Hair follicle dermal papilla cell (primary cell): ENCODE data around the gene SVEP1.

GRCh38 chr9:109728990-109729363 lies 51.0 kb upstream of the PALM2AKAP2 start:
- CAGE, long polyA plus RNA, result no peak

DNA sequence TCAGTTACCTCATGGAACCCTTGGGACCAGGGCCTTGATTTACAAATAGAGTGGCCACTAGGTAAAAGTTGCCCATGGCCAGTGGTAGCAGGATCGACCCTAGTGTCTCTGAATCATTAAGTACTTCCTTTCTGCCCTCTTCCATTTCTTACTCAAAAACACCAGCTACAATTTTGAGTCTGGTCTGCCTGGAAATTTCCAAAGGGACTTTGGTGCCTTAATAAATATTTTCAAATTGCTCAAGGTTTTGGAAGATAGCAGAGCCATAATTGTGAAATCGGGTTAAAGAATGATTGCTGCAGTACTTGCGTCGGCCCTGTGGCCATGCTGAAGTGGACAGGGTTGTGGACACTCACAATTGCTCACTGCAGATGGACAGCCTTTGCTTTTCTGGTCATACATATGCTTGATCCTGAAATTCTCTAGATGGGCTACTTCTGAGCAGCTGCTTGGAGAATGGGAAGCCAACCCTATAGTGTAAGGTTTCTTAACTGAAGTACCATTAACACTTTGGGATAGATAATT lies 14.6 kb downstream of the PALM2AKAP2 start:
- CAGE, long polyA plus RNA, result no peak

GRCh38 chr9:109950893-109951653 lies 171.1 kb downstream of the PALM2AKAP2 start:
- CAGE, long polyA plus RNA, result no peak

DNA sequence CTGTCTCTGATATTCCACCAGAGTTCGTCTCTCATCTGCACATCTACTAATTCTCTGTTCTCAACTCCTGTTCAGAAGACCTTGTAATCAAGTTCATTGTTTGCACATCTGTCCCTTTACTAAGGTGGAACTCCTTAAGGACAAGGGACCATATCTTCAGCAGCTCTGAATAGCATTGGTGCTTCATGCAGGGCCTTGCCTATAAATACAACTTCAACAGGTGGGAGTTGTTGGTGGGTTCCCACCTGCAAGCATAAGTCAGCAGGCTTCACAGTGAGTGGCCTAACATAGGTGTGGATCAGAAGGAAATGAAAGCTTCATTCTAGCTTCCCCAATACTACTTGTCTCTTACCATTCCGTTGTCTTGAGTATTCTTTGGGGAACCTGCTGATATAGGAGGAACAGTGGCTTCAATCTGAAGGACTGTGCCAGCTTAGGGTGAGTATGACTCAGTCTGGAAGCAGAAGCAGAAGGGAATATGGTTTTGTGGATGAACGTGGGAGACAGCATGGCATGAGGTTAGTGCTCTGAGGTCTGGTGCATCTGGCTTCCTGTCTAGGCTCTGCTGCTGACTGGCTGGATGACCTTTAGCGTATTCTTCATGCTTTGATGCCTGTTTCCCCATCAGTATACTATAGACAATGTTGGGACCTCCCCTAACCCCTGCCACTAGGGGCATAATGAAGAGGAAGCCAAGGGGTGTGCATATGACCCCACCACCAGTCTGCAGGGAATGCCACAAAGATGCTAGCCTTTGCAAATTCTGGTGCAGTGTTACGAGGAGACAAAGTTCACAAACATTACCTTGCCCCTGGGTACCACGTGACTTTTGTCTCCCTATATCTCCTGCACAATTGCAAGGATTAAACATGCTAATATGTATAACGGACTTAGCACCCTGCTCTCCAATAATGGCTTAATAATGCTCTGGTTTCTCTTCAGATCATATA lies 192.2 kb downstream of the PALM2AKAP2 start:
- CAGE, long polyA plus RNA, result no peak

DNA sequence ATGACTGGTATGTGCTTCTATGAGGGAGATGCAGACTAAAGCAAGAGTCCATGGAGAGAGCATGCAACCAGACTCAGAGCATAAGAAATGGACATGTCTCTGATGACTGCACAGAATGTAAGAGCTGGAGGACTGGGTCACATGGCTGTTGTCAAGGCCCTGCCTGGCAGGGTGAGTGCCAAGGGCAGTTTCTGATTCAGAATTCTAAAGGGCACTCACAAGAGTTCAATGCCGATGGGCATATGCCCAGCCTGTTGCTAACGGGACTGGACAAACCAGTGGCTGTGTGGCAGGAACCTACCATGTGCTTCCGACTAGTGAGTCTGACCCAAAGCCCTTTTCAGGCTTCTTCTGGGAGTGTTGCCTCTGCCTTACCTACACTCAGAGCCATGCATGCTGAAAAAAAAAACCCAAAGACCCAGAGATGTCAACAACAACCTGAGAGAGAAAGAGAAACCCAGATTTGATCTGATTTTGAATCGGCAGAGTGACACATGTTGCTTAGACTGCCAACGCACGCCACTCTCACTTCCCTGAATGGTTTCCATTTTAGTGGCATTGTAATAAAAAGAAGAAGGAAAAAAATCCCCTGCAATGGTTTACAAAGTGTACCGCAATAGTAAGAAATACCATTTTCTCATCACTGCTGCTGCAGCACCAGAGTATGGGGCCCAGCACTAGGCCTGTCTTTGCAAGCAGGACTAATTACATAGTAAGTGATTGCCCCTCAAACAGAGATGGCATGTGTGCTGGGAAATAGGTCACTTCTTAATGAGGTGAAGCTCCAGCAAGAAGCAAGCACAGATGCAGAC lies 194.3 kb downstream of the PALM2AKAP2 start:
- CAGE, long polyA plus RNA, result no peak

DNA sequence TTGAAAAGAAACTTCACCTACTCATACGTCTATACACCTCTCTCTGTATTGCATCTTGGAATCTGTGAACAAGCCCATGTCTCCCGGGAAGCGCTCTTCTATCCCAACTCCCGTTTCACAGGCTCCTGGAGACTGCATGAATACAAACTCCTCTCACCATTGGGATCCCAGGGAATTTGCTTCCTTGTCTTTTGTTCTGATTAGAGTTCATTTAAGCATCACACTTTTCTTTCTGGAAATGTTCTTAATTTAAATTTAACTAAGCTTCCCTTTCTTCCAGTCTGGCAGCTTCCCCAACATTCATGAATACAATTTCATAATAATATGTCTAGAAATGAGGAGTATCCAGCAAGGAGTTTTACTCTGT lies 157.8 kb downstream of the C9orf152 start:
- CAGE, long polyA plus RNA, result no peak

- CAGE, long polyA plus RNA, result no peak
Observed at GRCh38 chr9:110214867-110215311, 6.9 kb upstream of the C9orf152 start.

DNA sequence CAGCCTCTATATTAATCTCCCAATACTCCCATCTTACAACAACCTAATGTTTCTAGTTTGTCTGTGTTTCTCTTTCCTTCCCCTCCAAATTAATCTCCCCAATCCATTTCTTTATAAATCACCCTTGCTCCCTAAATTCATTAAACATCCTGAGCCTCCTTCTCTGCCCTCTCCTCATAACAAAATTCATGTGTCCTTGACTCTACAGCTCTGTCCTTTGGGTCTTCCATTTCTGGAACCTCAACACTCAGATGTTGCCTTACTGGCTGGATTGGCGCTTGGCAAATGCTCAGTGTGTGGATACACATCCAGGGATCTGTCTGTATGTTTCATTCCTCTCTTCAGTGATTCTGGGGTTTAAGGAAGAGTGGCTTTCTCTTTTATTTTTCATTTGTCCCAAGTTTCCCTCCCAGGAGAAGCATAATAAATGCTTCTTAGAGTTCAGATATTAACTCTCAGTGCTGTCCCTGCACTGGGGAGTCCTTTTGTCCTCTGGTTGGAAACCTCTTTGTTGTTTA lies 103.7 kb upstream of the TXNDC8 start:
- CAGE, long polyA plus RNA, result no peak

DNA sequence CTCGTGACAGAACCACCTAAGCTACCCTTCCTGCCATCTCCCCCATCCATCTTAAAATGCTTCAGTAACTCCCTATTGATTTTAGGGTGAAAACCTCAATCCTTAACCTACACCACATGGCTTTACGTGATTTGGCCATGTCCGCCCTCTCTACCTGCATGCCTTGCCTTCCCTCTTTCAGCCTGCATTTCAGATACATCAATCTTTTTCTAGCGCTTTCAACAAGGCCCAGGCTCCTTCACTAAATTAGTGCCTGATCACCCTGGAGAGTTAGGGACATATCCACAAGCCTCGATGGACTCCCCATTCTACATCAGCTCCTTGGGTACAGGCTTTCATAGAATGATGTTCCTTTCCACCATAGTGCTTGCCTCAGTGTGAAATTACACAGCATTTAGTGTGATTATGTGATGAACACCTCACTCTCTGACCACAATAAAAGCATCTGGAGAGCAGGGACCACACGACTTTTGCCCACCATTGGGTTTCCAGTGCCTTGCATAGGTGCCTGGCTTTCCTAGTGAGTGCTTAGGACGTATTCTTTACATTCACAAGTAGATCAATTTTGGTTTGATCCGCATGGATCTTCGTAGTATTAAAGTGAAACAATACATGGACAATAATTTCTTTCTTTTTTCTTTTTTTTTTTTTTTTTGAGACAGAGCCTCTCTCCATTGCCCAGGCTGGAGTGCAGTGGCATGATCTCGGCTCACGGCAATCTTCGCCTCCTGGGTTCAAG lies 104.3 kb upstream of the TXNDC8 start:
- CAGE, long polyA plus RNA, result no peak

DNA sequence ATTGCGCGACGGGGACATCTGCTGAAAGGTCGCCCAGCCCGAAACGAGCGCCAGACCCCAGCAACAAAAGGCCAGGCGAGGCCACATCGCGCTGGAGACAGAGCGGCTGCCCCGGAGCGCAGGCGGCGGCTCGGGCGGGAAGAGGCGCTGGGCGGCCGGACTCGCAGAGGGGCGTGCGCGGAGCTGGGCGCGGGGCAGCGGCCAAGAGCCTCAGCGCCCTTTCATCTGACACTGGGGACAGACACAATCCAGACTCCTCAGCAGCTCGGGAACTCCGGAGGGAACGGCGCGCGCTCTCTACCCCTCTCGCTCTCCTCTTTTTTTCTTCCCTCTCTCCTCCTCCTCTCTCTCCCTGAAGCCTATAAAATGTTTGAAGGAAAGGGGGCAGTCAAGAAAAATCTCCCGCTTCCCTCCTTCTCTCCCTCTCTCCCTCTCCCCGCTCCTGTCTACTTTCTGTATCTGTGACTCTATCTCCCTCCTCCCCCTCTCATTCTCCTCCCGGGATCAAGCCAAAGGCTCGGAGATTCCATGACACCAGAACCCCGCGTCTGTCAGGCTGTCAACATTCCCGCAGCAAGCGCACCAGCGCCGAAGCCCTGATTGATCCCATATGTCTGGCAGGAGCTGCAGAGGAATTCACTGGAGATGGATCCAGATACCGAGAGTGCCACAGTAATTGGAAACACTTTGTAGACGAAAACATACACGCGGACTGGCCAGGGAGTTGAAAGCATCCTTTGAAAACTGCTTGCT lies at the start of gene SVEP1:
SVEP1 (minus strand) TSS at position 285 of the 753 bp plus-strand sequence.
- CAGE, long polyA plus RNA, result no peak

DNA sequence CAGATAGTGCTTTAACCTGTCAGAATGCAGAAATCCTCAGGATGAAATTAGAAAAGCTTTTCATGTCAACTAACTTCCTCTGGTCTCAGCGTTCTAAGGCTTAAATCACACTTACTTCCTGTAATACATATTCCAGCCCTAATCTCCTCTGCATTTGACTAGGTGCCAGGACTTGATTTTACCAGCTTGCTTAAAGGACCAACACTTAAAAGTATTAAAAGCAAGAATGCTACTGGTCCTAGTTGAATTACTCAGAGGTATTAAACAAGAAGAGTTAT lies 108.6 kb downstream of the MUSK start:
- CAGE, long polyA plus RNA, result no peak

- CAGE, long polyA plus RNA, result no peak
Observed at GRCh38 chr9:110828158-110828865, 159.7 kb downstream of the MUSK start.

- CAGE, long polyA plus RNA, result no peak
Observed at GRCh38 chr9:110867901-110868682, 170.2 kb downstream of the LPAR1 start.

DNA sequence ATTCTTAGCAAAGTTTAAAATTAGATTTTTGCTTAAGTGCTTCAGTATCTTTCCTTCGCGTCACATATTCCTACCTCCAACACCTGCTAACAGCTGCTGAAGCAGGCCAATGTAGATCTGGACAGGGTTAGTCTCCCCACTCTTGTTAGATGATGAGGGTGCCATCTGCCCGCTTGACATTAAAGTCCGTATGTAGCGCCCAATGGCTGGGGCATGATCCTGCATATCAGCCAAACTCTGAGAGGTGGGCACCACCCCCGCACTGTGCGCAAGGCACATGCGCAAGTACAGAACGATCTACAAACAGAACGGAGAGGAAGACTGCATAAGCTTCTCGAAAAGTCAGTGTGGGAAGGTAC lies 69.8 kb downstream of the ECPAS start:
- CAGE, long polyA plus RNA, result no peak

- CAGE, long polyA plus RNA, result no peak
Observed at GRCh38 chr9:111569989-111570636, 29.3 kb downstream of the PTGR1 start.

DNA sequence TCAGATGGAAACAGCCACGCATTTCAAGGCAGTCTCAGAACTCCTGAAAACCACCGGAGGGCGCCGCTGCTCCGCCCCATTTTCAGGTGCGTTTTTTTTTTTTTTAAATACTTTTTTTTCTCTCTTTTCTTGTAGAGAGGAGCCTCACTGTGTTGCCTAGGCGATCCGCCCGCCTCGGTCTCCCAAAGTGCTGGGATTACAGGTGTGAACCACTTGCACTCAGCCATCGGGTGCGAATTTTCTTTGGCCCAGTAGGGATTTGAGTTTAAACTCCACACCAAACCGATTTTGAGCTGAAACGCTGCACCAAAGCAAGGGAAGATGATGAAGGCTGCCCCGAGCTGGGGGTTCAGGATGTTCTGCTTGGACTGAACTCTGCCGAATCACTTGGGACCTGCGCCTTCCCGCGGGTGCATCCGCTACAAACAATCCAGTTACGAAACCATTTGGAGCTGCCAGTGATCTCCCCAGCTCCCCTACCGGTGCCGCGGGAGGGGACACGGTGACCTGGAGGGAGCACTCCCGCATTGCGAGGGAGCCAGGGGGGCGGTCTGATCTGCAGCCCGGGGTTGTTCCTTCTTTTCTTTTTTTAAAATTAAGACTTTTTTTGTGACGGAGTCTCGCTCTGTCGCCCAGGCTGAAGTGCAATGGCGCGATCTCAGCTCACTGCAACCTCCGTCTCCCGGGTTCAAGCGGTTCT lies 1.4 kb downstream of the PTGR1 start:
- CAGE, long polyA plus RNA, result no peak

- CAGE, long polyA plus RNA, result no peak
Observed at GRCh38 chr9:111604742-111605500, 5.5 kb upstream of the PTGR1 start.

DNA sequence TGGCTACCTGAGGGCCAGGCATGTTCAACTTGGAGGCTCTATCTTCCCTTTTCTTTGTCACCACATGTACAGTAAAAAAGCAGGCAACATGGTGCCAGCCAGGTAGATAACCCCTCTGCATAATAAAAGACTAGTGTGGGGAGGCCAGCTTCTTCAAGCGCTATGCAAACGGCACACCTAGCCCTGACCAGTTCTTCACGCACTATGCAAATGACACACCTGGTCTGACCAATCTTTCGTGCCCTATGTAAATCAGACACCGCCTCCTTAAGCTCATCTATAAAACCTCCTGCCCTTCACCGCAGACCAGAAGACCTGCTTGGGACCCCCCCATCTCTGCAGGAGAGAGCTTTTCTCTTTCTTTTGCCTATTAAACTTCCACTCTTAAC lies 28.2 kb upstream of the UGCG start:
- CAGE, long polyA plus RNA, result no peak

DNA sequence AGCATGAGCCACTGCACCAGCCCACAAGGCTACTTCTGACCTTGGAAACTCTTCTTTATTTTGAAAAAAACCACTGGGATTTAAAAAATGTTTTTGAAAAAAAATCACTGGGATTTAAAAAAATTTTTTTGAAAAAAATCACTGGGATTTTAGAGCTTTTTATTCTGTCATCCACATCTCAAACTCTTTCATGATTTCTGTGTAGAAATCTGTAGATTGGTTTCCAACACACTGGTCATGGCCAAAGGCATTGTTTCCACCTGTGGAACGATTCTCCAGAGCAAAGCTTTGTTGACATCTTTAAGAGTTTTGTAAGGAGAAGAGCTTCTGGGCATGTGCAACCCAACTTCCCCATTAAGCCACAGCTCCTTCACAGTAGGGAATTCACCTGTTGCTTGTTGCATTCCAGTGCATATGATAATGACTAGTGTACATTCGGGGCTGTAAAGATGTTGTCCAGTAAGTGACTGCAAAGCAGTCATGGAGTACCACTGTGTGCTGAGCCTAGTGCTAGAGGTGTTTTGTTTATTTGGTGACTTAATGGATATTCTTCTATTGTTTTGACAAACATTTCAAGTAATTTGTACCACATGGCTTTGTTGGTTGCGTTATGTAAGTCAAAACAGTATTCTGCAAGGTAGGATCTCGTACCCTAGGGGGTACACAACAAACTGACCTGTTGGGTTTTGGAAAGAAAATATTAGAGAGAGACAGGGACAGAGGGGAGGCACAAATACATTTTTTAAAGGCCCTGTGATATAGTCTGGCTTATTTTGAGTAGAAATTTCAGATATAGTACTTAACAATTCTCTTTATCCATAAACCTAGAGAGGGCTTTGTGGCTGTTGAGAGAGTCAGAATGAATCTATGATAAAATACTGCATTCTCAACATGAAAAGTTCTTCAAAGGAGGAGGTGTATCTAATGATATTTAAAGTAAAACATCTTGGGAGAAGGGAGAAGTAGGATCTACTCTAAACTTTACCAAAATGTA lies 12.9 kb downstream of the UGCG start:
- CAGE, long polyA plus RNA, result no peak

DNA sequence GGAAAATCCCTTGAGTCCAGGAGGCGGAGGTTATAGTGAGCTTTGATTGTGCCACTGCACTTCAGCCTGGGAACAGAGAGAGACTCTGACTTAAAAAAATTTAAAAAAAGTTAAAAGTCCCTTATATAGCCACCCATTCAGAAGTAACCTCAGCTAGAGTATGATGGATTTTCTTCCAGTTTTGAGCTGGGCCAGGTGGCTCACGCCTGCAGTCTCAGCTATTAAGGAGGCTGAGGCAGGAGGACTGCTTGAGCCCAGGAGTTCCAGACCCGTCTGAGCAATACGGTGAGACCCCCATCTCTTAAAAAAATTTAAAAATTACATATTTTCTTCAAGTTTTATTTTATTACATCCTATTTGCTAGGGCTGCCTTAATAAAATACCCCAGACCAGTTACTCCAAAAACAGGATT lies 72.6 kb downstream of the UGCG start:
- CAGE, long polyA plus RNA, result no peak